Hair follicular keratinocyte (primary cell): ENCODE measurements around the genes ZNF652 and ITGA3.

GRCh38 chr17:49298126-49299086 is 63.6 kb downstream of the ZNF652 start:
- RAMPAGE, long total RNA, result no peak

DNA sequence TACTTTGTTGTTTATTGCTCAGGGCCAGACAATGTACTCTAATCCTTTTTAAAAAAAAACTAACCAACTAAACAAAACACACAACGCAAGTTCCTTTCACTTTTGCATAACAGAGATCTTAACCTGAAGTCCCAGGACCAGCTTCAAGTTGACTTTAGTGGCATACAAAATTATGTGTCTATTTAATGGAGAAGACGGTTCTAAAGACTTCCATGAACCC is 1.9 kb downstream of the ZNF652 start:
- RAMPAGE, long total RNA, result no peak

DNA sequence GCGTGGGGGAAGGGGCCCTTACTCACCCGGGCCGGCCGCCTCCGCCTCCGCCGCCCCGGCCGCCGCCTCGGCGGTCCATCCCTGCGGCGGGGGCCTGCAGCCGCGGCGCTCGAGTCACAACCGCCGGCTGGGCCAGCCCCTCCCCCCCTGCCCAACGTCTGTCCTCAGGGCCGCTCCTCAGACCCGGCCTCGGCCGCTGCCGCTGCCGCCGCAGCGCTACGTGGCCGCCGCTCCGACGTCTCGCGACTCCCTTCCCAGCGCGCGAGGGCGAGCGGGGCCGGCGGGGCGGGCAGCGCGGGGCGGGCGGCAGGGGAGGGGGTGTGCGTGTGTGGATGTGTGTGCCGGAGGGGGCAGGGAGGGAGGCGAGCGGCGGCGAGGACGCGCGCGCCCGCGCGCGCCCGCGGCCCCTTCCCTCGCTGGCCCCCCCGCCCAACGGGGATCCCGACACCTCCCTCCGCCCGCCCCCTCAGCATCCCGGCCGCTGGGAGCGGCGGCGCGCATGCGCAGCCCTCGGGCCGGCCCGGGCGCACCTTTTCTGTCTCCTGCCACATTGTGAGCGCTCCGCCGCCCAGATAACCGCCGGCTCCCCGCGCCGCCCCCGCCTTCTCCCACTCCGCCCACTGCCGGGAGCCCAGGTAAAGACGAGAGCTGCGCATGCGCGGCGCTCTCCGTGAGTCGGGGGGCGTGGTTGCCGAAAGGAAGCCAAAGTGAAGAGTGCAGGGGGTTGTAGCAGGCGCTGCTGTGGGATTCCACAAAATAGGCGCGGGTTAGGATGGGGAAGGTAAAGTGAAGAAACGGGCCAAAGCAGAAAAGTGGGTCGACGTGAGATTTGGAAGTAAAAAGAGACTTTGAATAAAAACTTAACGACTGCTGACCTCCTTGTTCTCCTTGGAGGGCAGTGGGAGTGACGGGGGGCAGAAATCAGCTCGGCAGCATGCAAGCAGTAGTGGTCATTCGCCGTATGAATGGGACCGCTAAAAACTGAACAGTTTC is at the start of gene ZNF652:
Gene ZNF652, minus strand, starts transcription at position 368 of the 993 bp plus-strand sequence.
- RAMPAGE, long total RNA, result no peak

GRCh38 chr17:49396349-49396682 is 18.4 kb downstream of the PHB1 start:
- RAMPAGE, long total RNA, result no peak

- RAMPAGE, long total RNA, result no peak
These were observed 11.0 kb downstream of the PHB1 start for GRCh38 chr17:49403628-49404207.

DNA sequence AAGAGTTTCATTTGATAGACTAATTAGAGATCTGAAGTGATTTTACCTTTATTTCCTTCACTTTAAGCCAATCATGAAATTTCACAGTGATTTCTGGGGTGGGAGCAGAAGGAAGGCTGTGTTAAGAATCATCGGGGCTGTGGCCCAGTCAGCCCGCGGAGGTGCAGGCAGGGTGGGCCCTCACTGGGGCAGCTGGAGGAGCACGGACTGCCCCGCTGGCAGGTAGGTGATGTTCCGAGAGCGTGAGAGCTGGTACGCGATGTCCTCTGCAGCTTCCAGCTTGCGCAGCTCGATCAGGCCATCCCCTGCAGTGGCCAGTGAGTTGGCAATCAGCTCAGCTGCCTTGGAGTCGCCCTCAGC is 9.9 kb downstream of the PHB1 start:
- RAMPAGE, long total RNA, result no peak

GRCh38 chr17:49495710-49496470 is 797 bp downstream of the NGFR start:
- RAMPAGE, long total RNA, result no peak

DNA sequence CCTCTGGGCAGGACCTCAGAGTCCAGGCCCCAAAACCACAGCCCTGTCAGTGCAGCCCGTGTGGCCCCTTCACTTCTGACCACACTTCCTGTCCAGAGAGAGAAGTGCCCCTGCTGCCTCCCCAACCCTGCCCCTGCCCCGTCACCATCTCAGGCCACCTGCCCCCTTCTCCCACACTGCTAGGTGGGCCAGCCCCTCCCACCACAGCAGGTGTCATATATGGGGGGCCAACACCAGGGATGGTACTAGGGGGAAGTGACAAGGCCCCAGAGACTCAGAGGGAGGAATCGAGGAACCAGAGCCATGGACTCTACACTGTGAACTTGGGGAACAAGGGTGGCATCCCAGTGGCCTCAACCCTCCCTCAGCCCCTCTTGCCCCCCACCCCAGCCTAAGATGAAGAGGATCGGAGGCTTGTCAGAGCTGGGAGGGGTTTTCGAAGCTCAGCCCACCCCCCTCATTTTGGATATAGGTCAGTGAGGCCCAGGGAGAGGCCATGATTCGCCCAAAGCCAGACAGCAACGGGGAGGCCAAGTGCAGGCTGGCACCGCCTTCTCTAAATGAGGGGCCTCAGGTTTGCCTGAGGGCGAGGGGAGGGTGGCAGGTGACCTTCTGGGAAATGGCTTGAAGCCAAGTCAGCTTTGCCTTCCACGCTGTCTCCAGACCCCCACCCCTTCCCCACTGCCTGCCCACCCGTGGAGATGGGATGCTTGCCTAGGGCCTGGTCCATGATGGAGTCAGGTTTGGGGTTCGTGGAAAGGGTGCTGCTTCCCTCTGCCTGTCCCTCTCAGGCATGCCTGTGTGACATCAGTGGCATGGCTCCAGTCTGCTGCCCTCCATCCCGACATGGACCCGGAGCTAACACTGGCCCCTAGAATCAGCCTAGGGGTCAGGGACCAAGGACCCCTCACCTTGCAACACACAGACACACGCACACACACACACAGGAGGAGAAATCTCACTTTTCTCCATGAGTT is 18.3 kb downstream of the NGFR start:
- RAMPAGE, long total RNA, result no peak

GRCh38 chr17:49515105-49515959 is 20.2 kb downstream of the NGFR start:
- RAMPAGE, long total RNA, result no peak

GRCh38 chr17:49573367-49573786 is 2.3 kb upstream of the NXPH3 start:
- RAMPAGE, long total RNA, result no peak

- RAMPAGE, long total RNA, result no peak
These were observed 28.8 kb downstream of the NXPH3 start for GRCh38 chr17:49604416-49604936.

- RAMPAGE, long total RNA, result no peak
These were observed 18.5 kb downstream of the SPOP start for GRCh38 chr17:49659472-49659729.

DNA sequence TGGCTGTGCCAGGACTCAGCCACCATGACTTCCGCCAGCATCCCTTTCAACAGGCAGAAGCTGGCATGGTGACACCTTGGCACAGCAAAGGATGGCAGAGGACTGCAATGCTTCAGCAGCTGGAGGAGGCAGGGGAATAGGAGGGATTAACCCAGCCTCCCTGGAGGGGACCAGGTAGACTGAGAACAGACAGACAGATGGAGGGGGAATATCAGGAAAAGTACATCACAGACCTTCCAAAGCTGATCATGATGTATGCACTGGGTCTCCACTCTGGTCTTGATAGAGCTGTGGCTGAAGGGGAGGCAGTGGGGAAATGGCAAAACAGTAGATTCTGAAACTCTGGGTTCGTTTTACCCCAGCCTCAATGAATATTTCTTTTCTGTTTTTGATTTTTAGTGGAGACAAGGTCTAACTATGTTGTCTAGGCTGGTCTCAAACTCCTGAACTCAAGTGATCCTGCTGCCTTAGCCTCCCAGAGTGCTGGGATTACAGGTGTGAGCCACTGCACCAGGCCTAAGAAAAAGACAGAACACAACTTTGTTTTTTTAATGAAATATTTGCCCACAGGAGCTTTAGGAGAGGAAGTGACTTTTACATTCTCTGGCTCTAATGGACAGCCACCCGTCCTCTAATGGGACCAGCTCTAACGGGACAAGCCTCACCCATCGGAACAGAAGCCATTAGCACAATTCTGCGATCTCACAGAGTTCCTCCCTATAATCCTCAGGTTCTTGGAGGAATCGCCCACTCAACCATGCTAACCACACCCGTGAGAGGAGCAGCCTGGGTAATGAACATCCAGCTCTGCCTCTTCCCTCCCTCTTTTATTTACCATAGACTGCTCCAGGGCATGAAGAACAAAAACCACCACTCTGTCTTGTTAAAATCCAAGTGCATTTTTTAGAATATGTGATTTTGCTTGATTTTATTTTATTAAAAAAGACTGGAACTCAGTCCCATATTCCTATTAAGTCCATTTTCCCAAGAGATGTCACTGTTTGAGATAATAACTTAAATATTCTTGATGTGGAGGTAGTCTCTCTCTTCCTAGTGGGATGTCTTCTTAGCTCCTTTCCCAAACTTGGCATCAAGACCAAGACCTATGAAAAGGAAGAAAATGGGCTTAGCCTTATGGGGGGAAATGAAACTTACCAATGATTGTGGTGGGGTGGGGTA is 7.0 kb downstream of the SLC35B1 start:
- RAMPAGE, long total RNA, result no peak

GRCh38 chr17:49742397-49742924 is 21.5 kb downstream of the FAM117A start:
- RAMPAGE, long total RNA, result no peak

- RAMPAGE, long total RNA, result no peak
These were observed 3.1 kb downstream of the FAM117A start for GRCh38 chr17:49760843-49761287.

- RAMPAGE, long total RNA, result no peak
These were observed at the start of gene ITGA3 for GRCh38 chr17:50055544-50056427. TSS of gene ITGA3 (plus strand) at chr17:50056110.

DNA sequence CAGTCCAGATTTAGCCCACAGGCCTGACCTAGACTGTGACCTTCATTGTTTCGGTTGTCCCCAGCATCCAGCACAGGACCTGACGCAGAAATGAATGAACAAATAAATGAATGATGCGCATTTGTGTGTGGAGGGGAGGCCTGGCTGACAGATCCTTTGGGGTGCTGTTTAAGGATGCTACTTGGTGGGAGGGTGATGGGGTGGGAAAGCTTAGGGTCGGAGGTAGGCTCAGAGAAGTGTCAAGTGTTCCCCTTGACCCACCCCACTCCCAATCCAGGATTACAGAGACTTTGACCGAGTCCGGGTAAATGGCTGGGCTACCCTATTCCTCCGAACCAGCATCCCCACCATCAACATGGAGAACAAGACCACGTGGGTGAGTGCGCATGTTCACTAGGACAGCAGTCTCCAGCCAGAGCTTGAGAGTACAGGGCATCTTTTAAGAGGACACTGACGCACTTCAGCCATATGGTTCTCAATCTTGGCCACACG is 14.1 kb upstream of the PDK2 start:
- RAMPAGE, long total RNA, result no peak

- RAMPAGE, long total RNA, result no peak
These were observed 6.7 kb downstream of the PDK2 start for GRCh38 chr17:50101406-50102662.

- RAMPAGE, long total RNA, result no peak
These were observed 2.2 kb upstream of the SAMD14 start for GRCh38 chr17:50132057-50132762.

DNA sequence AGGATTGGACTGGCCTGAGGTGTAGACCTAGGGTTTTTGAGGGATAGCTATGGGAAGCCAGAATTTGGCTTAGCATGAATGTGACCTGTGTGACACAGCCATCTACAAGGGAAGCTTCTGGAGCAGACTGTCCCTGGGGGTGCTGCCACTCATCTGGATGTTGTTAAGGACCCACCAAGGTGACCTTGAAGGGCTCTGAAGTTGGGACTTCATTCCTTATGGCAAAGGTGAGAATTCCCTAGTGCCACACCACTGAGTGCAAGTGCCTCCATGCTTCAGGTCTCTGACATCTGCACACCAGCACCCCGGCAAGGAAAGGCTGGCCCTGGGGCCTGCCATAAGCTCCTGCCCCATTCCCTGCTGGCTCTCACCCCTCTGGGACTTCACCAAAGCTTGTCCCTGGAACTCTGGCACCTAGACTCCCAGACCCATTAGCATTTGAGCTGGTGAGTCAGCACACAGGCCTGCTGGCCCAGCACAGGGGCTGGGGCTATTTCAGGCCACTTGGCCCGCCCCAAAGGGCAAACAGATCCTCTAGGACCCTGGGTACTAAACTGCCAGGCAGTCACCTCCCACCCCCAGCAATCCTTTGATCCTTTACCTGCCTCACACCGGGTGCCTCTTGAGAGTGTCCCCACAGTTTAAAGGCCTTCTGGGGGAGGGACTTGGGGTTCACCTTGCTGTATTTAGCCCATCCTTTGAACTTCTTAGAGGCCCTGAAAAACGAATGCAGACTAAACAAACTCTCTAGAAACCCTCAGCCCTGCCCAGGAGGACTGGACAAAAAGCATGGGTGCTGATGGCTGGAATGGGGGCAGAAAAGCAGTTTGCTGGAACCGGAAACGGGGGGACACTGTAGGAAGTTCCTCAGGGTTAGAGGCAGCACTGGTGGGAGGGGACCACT is 3.1 kb upstream of the SAMD14 start:
- RAMPAGE, long total RNA, result no peak